Foreskin keratinocyte (primary cell): ENCODE measurements around a stretch of chr2.

GRCh38 chr2:236241343-236242104 lies 22.7 kb downstream of the ASB18 start:
- RAMPAGE, total RNA: no peak

DNA sequence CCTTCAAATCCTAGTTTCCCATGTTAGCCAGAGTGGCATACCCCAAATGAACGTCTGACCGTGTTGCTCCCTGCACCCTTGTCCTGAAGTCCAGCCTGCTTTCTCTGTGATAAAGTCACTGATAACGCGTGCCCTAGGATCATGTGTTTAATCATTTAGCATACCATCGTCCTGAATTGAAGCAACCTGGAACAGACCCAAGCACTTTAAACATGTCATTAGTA lies 2.9 kb downstream of the ASB18 start:
- RAMPAGE, total RNA: no peak

GRCh38 chr2:236575382-236575947 lies 5.8 kb downstream of the ACKR3 start:
- RAMPAGE, total RNA: no peak

DNA sequence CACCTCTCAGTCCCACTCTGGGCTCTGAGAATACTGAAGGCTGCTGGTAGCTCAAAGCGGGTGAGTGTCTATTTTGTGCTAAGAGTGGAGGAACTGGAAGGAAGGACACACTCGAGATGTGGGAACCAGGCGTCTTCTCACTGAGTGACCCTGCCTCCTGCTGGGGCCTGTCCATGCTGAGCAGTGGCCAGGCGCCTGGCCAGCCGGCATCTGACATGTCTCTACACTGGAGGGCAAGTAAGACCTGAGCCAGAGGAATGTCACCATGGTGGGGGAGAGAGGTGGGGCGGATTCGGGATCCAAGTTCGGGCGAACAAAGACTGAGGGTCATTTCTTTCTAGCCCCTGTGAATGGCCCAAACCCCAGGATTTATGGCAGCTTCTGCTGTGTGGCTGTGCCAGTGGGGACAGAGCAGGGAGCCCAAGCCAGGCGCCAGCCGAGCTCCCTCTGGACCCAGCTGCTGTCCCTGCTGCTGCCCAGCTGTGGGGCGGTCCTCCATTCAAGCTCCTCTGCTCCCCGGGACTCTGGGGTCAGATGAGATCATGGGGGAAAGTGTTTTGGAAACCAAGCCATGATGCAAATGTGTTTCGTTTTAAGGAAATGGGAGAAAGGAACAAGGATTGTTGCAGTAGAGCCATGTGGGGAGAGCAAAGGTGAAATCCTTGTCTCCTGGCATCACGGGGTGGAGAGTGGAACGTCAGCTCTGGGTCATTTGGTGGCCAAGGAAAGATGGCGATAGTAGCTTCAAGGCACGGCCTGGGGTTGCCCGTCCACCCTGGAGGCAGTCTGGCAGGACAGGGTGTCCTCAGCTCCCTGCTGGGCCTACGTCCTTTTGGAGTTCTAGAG lies 8.0 kb downstream of the ACKR3 start:
- RAMPAGE, total RNA: no peak

- RAMPAGE, total RNA: no peak
Observed at GRCh38 chr2:236728887-236729393, 159.3 kb downstream of the ACKR3 start.

DNA sequence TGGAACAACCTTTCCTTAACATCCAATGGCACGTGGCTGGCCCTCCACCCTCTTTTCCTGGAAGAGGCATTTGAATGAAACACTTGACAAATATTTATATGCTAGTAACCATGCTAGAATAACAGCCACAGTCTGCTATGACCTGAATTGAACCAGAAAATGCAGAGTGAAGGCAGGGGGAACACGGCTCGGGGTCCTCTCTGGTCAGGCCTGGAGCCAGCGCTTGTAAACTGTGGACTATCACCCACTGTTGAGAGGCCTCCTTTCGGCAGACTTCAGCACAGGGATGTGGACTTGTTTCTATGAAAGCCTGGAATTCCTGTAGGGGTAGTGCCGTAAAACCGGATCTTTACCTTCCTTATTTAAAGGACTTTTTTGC lies 198.1 kb upstream of the COPS8 start:
- RAMPAGE, total RNA: no peak

GRCh38 chr2:236988445-236989396 lies 97.0 kb upstream of the COPS8 start:
- RAMPAGE, total RNA: no peak

DNA sequence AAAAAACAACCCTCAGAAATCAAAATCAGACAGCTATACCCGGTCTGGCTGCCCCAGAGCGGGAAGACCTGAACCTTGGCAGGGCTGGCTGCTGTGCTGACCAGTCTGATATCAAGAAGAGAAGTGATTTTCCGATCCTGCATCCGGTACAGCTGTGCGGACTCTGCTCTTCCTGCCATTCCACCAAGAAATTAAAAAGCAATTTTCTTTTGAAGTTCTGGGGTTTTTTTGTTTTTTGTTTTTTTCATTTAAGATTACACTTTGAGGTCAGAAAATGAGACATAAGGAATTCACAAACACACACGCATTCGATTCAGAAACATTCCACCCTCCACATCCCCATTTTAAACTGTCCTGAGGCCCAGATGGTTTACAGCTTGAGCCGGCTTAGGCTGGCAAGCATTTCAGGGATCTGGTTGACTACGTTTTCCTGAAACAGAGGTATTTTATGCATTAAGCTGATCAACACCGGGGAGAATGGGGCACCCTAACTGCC lies 156.5 kb downstream of the COL6A3 start:
- RAMPAGE, total RNA: no peak

GRCh38 chr2:237310656-237311236 lies 103.2 kb downstream of the COL6A3 start:
- RAMPAGE, total RNA: no peak

DNA sequence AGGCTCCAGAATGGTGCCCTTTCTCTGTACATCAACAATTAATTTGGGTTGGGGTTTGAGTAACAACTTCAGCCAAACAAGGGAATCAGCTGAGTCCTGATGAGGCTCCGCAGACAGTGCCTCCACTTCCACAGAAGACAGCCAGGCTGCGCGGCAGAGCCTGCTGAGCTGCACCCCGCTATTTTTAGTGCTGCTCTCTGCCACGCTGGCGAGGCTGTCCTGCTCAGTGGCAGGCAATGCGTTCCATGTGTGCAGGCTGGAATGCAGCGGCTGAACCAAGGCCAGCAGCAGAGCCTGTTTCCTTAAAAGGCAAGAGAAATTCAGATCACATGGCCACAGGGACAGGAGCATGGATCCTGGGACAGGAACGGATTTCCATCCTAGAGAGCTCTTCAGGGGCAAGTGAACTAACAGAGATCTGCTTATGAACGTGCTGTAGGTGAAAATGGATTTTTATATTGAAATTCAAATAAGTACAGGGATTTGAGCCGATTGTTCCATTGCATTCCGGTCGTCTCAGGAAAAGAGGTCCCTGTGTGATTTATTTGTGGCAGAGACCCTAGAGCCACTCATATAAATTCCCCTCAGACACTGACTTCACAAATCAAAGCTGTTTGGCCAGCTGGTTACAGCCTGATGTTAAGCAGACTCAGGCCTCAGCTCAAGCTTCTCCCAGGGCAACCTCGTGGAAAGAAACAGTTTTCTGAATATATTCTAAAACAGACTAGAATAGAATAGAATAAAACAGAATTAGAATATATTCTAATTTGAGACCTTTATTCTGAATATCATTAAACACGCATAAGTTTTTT lies 98.6 kb downstream of the COL6A3 start:
- RAMPAGE, total RNA: no peak

DNA sequence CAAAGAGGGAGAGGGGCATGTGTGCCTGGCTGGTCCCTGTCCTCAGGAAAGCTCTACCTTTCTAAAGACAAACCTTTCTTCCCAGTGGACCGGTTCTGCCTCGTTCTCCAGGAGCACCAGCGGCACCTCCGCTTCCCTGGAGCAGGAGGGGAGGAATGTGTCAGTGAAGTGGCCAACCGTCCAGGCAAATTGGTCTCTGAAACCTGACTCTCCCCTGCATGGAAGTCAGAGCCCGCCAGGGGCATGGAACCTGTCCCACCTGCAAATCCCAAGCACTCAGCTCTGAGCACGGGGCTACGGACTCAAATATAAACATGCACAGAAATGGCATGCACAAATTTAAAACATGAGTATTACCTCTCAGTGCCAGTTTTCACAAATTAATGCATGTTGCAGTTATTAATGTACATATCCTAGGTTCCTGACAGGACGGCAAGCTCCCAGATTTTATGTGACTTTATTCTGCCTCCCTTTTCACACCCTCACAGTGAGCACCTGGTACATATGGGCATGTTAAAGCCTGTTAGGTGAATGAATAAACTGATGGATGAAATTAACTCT lies 62.8 kb downstream of the COL6A3 start:
- RAMPAGE, total RNA: no peak

DNA sequence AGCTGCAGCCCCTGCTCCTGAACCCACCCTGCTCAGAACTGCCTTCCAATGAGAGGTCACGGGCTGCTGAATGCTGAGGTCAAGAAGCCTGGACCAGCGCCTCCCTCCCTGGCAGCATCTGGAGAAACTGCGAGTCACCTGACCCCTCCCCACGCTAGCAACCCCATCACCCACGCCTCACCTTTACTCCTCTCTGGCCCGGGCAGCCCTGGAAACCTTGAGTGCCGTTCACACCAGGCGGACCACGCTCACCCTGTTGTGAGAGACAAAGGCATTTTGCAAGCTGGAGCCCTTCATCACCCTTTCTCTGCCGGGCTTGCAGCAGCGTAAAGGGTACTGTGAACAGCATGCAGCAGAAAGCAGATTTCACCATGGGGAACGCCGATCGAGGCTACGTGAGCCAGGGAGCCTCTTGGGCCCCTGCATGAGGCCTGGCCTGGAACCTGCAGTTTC lies 54.0 kb downstream of the COL6A3 start:
- RAMPAGE, total RNA: no peak

GRCh38 chr2:237361526-237362036 lies 52.4 kb downstream of the COL6A3 start:
- RAMPAGE, total RNA: no peak

DNA sequence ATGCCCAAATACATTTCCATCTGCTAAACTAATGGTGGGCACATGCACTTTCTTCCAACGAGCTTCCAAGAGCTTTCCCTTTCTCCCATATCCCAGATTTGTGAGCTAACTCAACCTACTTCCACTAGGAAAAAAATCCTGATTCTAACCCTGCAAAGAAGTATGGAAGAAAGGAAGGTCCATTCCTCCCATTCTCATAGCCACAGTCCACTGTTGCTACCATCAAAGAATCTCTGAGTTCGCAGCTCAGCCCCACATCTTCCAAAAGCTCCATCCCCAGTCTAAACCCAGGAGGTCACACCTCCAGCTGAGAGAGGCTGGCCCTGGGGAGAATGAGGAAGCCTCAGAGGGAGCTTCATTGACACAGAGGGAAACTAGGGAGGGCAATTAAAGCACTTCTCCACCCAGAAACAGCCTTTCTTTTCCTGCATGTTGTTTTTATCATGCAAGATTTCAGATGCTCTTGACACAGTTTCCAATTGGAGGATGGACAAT lies 51.5 kb downstream of the COL6A3 start:
- RAMPAGE, total RNA: no peak

- RAMPAGE, total RNA: no peak
Observed at GRCh38 chr2:237403031-237403391, 11.0 kb downstream of the COL6A3 start.

GRCh38 chr2:237432349-237433306 lies 18.7 kb upstream of the COL6A3 start:
- RAMPAGE, total RNA: no peak

DNA sequence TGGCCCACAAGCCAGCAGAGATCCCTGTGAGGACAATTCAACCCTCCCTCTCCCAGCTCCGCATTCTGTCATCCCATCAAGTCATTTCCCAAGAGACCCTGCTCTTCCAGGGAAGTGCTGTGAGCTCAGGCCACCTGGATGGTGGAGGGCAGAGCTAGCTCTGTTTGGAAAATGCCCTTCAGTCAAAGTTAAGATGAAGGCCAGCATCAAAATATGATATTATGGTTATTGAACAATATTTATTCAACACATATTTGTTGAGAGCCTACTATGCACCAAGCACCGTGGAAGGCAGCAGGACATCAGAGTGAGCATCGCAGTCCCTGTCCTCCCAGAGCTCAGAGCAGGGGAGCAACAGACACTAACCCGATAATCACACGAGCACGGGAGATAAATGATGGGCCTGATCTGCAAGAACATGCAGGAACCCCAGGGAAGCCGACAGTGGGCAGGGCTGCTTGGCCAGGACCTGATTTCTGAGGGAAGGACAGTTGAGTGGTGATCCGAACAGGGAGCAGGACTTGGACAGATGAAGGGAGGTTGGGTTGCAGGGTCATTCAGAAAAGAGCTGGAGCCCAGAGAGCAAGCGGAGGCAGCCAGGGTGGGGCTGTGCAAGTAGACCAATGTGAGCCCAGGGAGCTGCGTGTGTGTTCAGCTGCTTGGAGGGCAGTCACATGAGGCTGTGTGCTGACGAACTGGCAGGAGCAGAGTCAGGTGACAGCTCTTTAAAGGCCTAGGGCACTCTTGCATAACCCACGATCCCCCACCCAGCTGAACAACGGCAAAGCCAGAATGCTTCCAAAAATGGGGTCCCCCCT lies 4.8 kb upstream of the MLPH start:
- RAMPAGE, total RNA: no peak

GRCh38 chr2:237485055-237485776 lies 1.8 kb upstream of the MLPH start:
- RAMPAGE, total RNA: no peak

DNA sequence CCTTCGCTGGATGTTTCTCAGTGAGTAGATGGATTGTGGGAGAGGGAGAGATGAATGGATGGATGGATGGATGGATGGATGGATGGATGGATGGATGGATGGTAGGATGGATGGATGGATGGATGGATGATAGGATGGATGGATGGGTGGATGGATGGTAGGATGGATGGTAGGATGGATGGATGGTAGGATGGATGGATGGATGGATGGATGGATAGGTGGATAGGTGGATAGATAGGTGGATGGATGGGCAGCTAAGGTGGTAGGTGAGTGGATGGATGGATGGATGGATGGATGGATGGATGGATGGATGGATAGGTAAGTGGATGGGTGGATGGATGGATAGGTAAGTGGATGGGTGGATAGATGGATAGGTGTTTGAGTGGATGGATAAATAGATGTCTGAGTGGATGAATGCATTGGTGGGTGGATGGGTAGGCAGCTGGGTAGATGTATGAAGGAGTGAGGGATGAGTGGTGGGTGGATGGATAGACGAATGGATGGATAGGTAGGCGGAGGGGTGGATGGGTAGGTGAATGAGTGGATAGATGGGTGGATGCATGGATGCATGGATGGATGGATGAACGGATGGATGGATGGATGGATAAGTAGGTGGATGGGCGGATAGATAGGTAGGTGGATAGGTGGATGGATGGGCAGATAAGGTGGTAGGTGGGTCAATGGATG lies 29.8 kb downstream of the MLPH start:
- RAMPAGE, total RNA: no peak

DNA sequence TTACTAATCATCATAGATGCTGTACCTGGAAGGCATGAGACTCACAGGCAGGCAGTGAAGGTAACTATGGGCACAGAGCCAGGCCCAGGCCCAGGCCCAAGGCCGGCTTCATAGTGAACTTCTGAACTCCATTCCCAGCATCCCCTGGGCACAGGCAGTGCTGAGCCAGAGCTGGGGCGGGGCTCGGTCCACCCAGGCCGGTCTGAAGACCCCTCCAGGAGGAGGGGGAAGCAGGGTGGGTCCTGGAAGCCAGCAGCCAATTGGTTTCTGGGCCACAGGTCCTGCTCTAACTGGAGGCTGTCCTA lies 37.6 kb downstream of the MLPH start:
- RAMPAGE, total RNA: no peak